ENCODE measurements around the genes CPS1 and IKZF2.

DNA sequence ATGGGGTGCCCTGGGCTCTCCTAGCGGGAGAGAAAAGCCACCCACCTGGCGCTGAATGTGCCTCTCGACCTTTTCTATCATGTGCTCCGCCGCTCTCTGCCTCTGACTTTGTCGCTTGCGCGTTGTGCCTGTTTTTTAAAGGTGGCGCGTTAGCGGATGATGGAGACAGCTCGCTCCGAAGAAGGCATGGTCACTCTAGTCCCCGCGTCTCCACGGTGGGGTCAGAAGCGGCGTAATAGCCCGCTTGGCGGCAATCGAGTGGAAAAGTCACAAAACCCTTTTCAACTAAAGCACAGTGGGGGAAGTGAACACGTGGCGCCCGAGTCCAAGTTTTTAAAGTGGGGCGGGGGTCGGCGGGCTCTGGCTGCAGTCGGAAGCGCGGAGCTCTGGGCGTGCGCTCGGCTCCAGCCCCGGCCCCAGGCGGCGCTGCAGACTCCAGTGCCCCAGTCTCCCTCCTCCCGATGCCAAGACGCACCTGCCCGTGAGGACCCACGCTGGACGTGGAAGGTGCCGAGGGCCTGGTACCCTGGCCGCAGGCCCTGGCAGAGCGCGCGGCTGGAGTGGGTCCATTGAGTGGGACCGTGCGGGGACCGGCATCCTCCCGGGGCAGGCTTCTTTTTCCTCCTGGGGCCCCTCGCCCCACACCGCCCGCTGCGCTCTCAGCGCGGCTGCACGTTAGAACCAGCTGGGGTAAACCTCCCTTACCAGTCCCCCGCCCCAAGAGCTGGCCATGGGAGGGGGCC, 609 bp upstream of the METTL21A start:
- RAMPAGE, long total RNA = no peak
- RRBS, 2 experiments = no CpG with 5 or more reads among the region's 58 CpGs
CAGE:
- cytosol, long polyA minus RNA = no peak
- cytosol, long polyA plus RNA = no peak
- long polyA plus RNA = no peak
- nucleolus, long total RNA = no peak
- nucleus, long polyA plus RNA = no peak
- nucleus, long total RNA = no peak

DNA sequence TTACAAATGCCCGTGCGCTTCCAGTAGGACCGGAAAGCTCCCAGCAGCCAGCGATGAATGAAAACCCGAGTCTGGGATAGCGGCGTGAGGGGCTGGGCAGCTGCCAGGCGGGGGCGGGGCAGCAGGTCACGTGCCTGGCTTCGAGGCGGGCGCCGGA, 295 bp upstream of the CCNYL1 start:
- RAMPAGE, long total RNA = no peak
- RRBS, 2 experiments = 4 to 5% methylated on average over 1 of the region's 14 CpGs
CAGE:
- cytosol, long polyA minus RNA = no peak
- cytosol, long polyA plus RNA = no peak
- long polyA plus RNA = no peak
- nucleolus, long total RNA = no peak
- nucleus, long polyA plus RNA = no peak
- nucleus, long total RNA = no peak

DNA sequence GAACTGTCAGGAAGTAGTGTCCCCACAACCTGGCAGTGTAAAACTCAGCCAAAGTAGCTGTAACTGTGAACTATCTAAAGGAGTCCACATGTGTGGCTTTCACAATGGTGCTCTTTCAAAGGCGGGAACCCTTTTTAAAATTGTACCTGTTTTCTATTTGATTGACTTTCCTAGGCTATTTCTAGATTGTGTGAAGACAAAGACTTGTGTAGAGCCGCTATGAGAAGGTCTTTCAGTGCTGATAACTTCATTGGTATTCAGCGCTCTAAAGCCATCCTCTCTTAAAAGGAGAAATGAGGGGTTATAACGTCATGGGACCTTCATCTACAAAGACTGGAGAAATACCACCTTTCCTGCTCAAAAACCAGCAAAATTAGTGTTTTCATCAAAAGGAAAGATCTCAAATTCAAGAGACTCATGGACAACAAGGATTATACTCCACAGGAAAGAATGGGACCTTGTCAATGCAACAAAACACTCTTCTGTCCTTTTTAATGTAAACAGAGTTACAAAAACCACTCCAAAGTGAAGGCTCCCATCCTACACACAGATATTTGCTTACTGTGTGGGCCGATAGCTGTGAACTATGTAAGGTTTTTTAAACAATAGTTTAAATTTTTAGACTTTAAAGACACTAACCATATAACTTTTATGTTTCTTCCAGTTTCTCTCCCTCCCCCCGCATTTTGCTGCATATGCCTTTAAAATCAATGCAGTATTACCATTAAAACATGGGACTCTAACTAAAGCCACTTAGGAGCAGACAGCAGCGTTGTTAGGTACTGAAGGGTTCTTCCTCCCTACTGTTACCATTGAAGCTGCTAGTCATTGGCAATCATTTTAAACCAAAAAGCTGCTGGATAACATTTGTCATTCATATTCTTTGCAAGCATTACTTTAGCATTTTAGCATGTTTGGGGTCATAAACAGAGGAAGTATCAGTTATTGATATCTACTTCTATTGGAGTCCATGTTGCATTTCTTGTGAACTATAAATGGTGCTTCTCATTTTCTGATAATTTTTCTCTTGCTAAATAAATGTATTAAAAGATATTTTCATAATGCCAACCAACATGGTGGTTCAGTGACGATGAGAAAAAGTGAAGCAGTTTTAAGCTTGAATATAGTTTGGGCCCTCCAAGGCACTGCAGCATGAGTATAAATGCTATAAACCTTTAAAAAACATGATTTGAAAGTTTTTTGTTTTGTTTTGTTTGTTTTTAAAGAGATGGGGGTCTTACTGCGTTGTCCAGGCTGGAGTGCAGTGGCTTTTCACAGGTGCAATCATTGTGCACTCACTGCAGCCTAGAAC, 15.8 kb downstream of the FZD5 start:
- RAMPAGE, long total RNA = no peak
- RRBS, 2 experiments = no CpG with 5 or more reads among the region's 9 CpGs
CAGE:
- cytosol, long polyA minus RNA = no peak
- cytosol, long polyA plus RNA = no peak
- long polyA plus RNA = no peak
- nucleolus, long total RNA = no peak
- nucleus, long polyA plus RNA = no peak
- nucleus, long total RNA = no peak

DNA sequence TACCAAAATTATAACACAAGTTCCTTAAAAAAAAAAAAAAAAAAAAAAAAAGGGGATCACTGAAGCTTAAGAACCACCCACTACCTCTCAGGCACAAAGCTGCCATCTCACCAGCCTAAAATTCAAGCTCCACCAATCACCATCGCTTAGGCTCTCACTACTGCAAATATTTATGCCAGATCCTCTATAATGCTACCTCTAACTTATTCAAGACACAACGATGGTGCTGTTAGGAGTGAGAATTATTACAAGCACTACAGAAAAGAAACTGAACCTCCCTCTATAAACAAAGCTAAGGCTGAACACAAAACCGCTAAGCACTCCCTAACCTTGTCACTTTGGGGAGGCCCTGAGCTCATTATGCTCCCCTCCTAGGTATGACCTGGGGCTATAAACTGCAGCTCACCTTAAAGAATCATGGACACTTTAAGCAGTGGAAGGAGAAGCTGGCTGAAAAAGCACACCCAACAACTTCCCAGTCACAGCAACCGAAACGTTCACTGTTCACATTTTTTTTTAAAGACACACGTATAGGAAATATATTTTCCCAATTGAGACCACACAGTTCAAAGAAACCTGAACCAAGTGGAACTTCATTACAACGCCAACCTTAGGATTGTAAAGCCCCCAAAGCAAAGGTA, 3.5 kb downstream of the FZD5 start:
- RAMPAGE, long total RNA = no peak
- RRBS, 2 experiments = no CpG with 5 or more reads among the region's 7 CpGs
CAGE:
- cytosol, long polyA minus RNA = no peak
- cytosol, long polyA plus RNA = no peak
- long polyA plus RNA = no peak
- nucleolus, long total RNA = no peak
- nucleus, long polyA plus RNA = no peak
- nucleus, long total RNA = no peak

DNA sequence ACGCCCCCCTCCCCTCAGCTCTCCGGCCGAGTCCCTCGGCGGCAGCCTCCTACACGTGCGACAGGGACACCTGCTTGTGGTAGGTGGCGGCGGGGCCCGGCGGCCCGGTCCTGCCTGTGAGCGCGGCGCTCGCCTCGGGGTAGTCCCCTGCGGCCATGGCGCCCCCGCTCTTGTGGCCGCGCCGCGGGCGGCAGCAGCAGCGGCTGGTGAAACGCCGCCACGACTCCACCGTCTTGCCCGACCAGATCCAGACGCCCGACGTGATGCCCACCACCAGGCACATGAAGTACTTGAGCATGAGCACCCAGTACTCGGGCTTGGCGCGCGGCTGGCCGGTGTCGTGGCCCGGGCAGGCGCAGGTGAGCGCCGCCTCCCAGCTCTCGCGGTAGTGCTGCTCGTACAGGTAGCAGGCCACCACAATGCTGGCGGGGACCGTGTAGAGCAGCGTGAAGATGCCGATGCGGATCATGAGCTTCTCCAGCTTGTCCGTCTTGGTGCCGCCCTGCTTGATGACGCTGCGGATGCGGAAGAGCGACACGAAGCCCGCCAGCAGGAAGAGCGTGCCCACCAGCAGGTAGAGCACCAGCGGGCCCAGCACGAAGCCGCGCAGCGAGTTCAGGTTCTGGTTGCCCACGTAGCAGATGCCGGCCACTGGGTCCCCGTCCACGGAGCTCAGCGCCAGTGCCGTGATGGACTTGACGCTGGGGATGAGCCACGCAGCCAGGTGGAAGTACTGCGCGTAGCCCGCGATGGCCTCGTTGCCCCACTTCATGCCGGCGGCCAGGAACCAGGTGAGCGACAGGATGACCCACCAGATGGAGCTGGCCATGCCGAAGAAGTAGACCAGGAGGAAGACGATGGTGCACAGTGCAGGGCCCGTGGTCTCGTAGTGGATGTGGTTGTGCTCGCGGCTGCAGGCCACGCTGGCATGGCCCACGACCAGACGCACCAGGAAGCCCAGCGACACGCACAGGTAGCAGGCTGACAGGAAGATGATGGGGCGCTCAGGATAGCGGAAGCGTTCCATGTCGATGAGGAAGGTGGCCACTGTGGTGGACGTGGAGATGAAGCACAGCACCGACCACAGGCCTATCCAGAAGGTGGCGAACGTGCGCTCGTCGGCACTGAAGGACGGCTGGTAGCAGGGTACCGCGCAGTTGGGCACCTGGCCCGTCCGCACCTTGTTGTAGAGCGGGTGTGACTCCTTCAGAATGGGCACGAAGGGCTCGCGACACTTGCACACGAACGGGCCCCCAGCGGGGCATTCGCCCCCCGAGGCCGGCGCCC, 2.3 kb downstream of the FZD5 start:
- RAMPAGE, long total RNA = no peak
- RRBS, 2 experiments = 3 to 12% methylated on average over 8 of the region's 120 CpGs
CAGE:
- cytosol, long polyA minus RNA = no peak
- cytosol, long polyA plus RNA = no peak
- long polyA plus RNA = no peak
- nucleolus, long total RNA = no peak
- nucleus, long polyA plus RNA = no peak
- nucleus, long total RNA = no peak

GRCh38 chr2:207827970-207829038, 58.6 kb upstream of the FZD5 start:
- RAMPAGE, long total RNA = no peak
- RRBS, 2 experiments = no CpG with 5 or more reads among the region's 23 CpGs
CAGE:
- cytosol, long polyA minus RNA = no peak
- cytosol, long polyA plus RNA = no peak
- long polyA plus RNA = no peak
- nucleolus, long total RNA = no peak
- nucleus, long polyA plus RNA = no peak
- nucleus, long total RNA = no peak

GRCh38 chr2:207848687-207849079, 79.0 kb upstream of the FZD5 start:
- RAMPAGE, long total RNA = no peak
- RRBS, 2 experiments = no CpG with 5 or more reads among the region's 6 CpGs
CAGE:
- cytosol, long polyA minus RNA = no peak
- cytosol, long polyA plus RNA = no peak
- long polyA plus RNA = no peak
- nucleolus, long total RNA = no peak
- nucleus, long polyA plus RNA = no peak
- nucleus, long total RNA = no peak

GRCh38 chr2:207973906-207974155, 51.5 kb downstream of the PLEKHM3 start:
- RAMPAGE, long total RNA = no peak
- RRBS, 2 experiments = no CpG with 5 or more reads among the region's 5 CpGs
CAGE:
- cytosol, long polyA minus RNA = no peak
- cytosol, long polyA plus RNA = no peak
- long polyA plus RNA = no peak
- nucleolus, long total RNA = no peak
- nucleus, long polyA plus RNA = no peak
- nucleus, long total RNA = no peak

GRCh38 chr2:208001135-208001887, 24.0 kb downstream of the PLEKHM3 start:
- RAMPAGE, long total RNA = no peak
- RRBS, 2 experiments = no CpG with 5 or more reads among the region's 8 CpGs
CAGE:
- cytosol, long polyA minus RNA = no peak
- cytosol, long polyA plus RNA = no peak
- long polyA plus RNA = no peak
- nucleolus, long total RNA = no peak
- nucleus, long polyA plus RNA = no peak
- nucleus, long total RNA = no peak

- RAMPAGE, long total RNA = no peak
- RRBS, 2 experiments = no CpG with 5 or more reads among the region's 2 CpGs
CAGE:
- cytosol, long polyA minus RNA = no peak
- cytosol, long polyA plus RNA = no peak
- long polyA plus RNA = no peak
- nucleolus, long total RNA = no peak
- nucleus, long polyA plus RNA = no peak
- nucleus, long total RNA = no peak
These were observed 39.8 kb downstream of the PIKFYVE start for GRCh38 chr2:208305717-208306491.

- RAMPAGE, long total RNA = no peak
- RRBS, 2 experiments = no CpG with 5 or more reads among the region's 2 CpGs
CAGE:
- cytosol, long polyA minus RNA = no peak
- cytosol, long polyA plus RNA = no peak
- long polyA plus RNA = no peak
- nucleolus, long total RNA = no peak
- nucleus, long polyA plus RNA = no peak
- nucleus, long total RNA = no peak
These were observed at the start of gene CPS1 for GRCh38 chr2:210556294-210557031. CPS1 (plus strand) TSS chr2:210556599.

DNA sequence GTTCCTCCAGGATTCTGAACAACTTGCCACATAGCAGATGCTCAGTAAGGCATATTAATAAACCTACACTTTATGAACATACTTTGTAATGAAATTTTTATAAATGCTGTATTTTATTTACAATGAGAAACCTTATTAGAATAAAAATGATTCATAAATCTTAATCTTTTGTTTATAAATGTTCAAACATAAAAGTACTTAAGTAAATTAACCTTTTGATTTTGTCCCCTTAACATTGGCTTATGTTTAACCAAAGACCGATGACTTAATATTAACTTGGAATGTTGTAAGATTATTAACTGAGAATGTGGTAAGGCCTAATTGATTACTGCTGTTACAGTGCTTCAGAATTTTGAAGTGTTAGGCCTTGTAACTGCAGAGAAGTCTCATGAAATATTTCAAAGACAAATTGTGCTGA, 5.7 kb downstream of the CPS1 start:
- RAMPAGE, long total RNA = no peak
- RRBS, 2 experiments = no CpG with 5 or more reads among the region's 1 CpG
CAGE:
- cytosol, long polyA minus RNA = no peak
- cytosol, long polyA plus RNA = no peak
- long polyA plus RNA = no peak
- nucleolus, long total RNA = no peak
- nucleus, long polyA plus RNA = no peak
- nucleus, long total RNA = no peak

- RAMPAGE, long total RNA = no peak
- RRBS, 2 experiments = no CpG with 5 or more reads among the region's 5 CpGs
CAGE:
- cytosol, long polyA minus RNA = no peak
- cytosol, long polyA plus RNA = no peak
- long polyA plus RNA = no peak
- nucleolus, long total RNA = no peak
- nucleus, long polyA plus RNA = no peak
- nucleus, long total RNA = no peak
These were observed 28.7 kb downstream of the IKZF2 start for GRCh38 chr2:213122632-213123203.

DNA sequence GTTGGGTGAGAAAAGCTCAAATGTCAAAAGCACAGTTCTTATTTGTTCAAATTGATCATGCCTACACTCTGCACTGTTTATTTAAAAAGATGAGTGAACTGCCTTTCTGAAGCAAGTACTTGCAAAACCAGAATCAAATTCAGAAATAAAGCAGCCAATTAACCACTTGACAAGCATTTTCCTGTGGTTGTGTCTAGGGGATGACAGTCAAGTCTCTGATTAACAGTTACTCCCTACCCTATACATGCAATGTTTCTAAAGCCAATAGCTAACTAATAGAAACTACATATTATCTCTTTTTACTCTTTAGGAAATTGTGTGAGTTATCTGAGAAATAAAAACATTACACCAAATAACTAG, 5.6 kb downstream of the IKZF2 start:
- RAMPAGE, long total RNA = no peak
CAGE:
- cytosol, long polyA minus RNA = no peak
- cytosol, long polyA plus RNA = no peak
- long polyA plus RNA = no peak
- nucleolus, long total RNA = no peak
- nucleus, long polyA plus RNA = no peak
- nucleus, long total RNA = no peak

DNA sequence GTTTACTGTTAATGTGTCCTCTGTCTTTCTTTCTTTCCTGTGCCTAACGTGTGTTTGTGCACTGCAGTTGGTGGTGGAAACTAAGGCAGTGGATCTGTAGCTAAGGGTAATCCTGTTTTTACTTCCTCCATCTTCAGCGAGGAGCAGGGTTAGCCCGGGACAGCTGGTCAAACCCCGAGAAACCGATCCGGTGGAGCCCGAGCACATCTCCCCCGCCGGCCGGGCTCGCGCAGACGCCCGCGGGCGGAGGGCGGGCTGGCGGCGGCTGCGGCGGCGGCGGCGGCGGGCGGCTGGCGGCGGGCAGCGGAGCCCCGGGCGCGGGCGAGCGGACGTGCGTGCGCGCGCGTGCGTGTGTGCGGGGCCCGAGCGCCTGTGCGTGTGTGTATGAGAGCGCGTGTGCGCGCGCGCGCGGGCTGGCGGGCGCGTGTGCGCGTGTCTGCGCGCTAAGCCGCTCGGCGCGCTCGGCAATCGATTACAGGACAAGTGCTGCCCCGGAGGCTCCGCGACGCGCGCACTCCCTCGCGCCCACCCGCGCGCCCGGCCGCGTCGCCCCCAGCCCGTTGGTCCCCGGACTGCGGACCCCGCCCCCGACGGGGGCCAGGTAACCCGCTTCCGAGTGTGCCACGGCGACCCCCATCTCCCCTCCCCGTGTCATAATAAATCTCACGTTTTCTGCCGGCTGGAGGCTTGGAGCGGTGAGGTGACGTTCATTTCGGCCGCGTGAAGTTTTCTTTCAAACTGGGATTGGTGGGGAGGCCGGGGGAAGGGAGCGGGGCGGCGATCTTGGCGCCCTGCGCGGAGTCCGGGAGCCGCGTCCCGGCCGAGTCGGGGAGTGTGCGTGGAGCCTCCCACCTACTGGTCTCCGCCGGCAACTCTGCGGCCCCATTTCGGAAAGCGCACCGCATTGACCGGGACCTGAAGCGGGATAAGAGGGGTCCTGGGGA, at the start of gene IKZF2:
TSS of gene IKZF2 (minus strand) at position 154 of the 944 bp plus-strand sequence.
- RAMPAGE, long total RNA = start-site peak on the plus strand centred at position 658 of the sequence, 65 bp wide, 20 and 13 reads in 2 replicates
- RRBS, 2 experiments = under 1 to 3% methylated on average over 44 to 51 of the region's 121 CpGs
CAGE:
- cytosol, long polyA minus RNA = start-site peak on the minus strand centred at position 117 of the sequence, 258 bp wide, 363 reads
- cytosol, long polyA plus RNA = no peak
- long polyA plus RNA = no peak
- nucleolus, long total RNA = start-site peak on the minus strand centred at position 135 of the sequence, 109 bp wide, 169 reads; start-site peak on the plus strand centred at position 558 of the sequence, 183 bp wide, 73 reads; start-site peak on the plus strand centred at position 884 of the sequence, 113 bp wide, 52 reads
- nucleus, long polyA plus RNA = no peak
- nucleus, long total RNA = start-site peak on the minus strand centred at position 68 of the sequence, 45 bp wide, 27 reads; start-site peak on the minus strand centred at position 180 of the sequence, 52 bp wide, 199 reads

DNA sequence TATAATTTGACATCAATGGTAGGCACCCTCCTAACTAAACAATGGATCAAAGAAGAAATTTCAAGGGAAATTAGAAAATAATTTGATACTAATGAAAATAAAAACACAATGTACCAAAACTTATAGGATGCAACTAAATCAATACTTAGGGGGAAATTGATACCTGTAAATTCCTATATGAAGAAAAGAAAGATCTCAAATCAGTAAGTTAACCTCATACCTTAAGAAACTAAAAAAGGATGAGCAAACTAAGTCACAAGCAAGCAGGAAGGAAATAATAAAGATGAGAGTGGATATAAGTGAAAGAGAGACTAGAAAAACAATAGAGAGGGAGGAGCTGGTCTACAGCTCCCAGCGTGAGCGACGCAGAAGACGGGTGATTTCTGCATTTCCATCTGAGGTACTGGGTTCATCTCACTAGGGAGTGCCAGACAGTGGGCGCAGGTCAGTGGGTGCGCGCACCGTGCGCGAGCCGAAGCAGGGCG, 126.0 kb downstream of the BARD1 start:
- RAMPAGE, long total RNA = no peak
- RRBS, 2 experiments = no CpG with 5 or more reads among the region's 12 CpGs
CAGE:
- cytosol, long polyA minus RNA = no peak
- cytosol, long polyA plus RNA = no peak
- long polyA plus RNA = no peak
- nucleolus, long total RNA = no peak
- nucleus, long polyA plus RNA = no peak
- nucleus, long total RNA = no peak

DNA sequence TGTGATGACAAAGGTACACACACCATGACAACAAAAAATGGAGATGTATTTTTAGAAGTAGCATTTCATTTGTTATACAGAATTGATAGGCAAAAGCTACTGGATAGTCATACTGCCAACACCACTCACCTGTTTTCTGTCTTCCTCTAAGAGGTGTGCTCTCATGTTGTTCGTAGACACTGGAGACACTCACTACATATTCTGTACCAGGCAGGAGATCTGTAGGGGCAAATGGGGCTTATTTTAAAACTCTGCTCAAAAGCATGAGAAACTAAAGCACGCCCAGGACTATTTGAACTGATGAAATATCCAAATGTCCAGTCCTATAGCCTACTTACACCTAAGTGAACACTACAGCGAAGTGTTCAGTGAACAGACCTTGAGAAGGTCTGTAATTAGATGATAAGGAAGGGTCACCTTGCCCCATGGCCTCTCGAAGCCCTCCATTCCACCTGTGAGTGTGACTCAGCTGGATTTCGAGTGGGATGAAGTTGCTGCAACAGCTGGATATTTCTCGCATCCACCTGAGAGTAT, 47.7 kb downstream of the FN1 start:
- RAMPAGE, long total RNA = no peak
- RRBS, 2 experiments = no CpG with 5 or more reads among the region's 6 CpGs
CAGE:
- cytosol, long polyA minus RNA = no peak
- cytosol, long polyA plus RNA = no peak
- long polyA plus RNA = no peak
- nucleolus, long total RNA = no peak
- nucleus, long polyA plus RNA = no peak
- nucleus, long total RNA = no peak

- RAMPAGE, long total RNA = no peak
- RRBS, 2 experiments = no CpG with 5 or more reads among the region's 3 CpGs
CAGE:
- cytosol, long polyA minus RNA = no peak
- cytosol, long polyA plus RNA = no peak
- long polyA plus RNA = no peak
- nucleolus, long total RNA = no peak
- nucleus, long polyA plus RNA = no peak
- nucleus, long total RNA = no peak
These were observed 18.5 kb downstream of the FN1 start for GRCh38 chr2:215417365-215417793.

DNA sequence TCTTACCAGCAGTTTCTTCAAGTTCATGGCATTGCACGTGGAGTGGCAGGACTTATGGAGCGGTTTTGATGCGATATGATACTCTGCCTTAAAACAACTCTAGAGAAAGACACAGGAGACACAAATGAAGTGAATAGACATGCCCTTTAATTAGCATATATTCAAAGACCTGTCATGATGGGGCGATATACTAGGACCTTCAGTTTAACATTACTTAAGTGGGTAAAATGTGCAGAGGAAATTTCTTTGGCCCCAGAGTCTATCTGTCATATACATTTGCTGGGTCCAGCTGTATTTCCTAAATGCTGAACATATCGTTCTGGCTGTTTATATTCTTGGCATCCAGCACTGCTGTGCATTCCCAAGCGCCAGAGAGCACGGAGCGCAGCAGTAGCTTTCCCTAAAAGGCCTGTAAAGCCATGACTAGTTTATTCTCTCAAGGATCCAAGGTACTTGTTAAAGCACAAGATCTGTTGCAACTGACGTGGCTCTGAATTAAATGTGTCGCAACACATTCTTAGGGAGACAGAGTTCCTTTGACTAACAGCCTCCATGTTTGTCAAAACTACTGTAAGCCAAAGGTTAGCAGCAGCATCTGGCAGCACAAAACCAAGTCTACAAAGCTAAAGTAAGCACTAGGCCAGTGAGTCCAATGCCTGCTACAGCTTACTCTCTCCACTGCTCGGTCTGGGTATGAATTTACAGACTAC, 188.4 kb upstream of the FN1 start:
- RAMPAGE, long total RNA = no peak
- RRBS, 2 experiments = no CpG with 5 or more reads among the region's 11 CpGs
CAGE:
- cytosol, long polyA minus RNA = no peak
- cytosol, long polyA plus RNA = no peak
- long polyA plus RNA = no peak
- nucleolus, long total RNA = no peak
- nucleus, long polyA plus RNA = no peak
- nucleus, long total RNA = no peak

- RAMPAGE, long total RNA = no peak
- RRBS, 2 experiments = no CpG with 5 or more reads among the region's 1 CpG
CAGE:
- cytosol, long polyA minus RNA = no peak
- cytosol, long polyA plus RNA = no peak
- long polyA plus RNA = no peak
- nucleolus, long total RNA = no peak
- nucleus, long polyA plus RNA = no peak
- nucleus, long total RNA = no peak
These were observed 277.6 kb upstream of the FN1 start for GRCh38 chr2:215713322-215713917.